ENCODE data around the gene PHETA1.

DNA sequence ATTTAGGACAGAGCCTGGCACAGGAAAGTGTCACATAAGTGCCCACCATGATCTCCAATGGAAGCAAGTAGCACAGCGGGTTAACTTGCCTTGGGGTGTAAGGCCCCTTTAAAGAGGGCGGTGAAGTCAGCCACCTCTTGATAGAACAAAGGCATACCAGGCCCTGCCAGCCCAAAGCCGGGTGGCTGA, 8.2 kb upstream of the MYL2 start:
- PRO-cap = no peak

DNA sequence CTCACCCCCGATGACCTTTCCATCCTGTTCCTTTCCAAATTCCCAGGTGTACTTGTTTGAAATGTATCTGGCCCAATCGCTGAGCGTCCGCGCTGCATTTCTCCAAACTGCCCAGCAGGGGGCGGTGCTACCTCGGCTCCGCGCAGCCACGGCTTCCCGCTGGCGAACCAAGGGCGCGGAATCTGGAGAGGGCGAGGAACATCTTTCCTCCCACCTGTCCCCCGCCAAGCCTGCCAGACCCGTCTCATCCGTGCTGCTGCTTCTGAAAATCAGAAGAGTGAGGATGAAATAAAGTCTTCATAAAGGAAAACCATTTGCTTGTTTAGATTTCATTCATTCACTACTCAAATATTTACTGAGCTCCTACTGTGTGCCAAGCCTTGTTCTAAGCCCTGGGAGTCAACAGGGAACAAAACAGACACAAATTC, 16.8 kb upstream of the MYL2 start:
- PRO-cap = no peak

GRCh38 chr12:110965964-110966604, 45.7 kb upstream of the MYL2 start:
- PRO-cap = no peak

GRCh38 chr12:111033669-111034039, 311 bp upstream of the CUX2 start:
- PRO-cap = no peak

DNA sequence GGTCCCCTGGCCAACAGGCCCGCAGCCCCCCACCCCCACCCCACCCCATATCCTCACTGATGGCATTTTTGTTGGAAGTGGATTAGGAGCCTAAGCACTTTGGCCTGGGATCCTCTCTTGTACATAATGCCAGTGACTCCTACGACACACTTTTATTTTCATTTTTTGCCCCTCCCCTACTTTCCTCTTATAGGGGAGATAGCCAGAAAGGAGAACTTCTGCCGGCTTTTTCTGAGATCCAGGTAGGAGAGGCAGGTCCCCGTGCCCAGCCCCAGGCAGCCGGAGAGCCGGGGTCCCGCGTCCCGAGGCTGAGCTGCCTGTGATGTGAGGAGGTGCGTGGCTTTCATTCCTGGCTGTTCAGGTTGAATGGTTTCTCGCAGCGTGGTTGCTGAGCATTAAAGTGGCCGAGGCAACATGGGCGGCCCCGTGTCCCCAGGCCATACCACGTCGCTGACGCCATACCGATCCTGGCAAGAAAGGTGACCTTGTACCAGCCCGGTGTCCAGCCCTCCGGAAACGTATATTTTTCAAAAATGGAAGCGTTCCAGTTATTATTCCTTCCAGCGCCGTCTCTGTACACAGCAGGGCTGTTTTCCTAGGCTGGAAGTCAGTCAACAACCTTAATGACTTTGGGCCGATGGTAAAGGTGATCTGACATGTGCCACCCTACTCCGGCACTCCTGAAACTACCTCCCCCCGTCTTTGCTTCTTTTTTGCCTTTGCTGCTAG, 3.1 kb downstream of the CUX2 start:
- PRO-cap = no peak

DNA sequence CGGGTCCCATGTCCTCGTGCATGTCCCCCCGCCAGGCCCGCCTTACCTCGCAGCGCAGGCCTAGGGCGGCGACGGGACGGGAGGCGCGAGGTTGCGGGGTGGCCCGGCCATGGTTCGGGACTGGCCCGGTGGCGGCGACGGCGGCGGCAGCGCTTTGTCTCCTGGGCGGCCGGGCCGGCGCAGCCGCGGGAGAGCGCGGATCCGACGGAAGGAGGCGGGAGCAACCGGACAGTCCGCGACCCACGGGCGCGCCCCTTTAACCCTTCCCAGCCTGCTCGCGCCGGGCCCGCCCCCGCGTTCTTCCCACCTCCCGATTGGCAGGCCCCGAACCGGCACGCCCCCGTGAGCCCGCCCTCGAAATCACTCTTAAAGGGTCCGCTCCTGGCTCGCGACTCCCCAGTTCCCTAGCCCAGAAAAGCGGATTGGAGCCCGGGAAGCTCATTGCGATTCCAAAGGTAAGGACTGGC, at the start of gene PHETA1:
TSS of gene PHETA1 (minus strand) at position 230 of the 467 bp plus-strand sequence.
- PRO-cap = no peak

DNA sequence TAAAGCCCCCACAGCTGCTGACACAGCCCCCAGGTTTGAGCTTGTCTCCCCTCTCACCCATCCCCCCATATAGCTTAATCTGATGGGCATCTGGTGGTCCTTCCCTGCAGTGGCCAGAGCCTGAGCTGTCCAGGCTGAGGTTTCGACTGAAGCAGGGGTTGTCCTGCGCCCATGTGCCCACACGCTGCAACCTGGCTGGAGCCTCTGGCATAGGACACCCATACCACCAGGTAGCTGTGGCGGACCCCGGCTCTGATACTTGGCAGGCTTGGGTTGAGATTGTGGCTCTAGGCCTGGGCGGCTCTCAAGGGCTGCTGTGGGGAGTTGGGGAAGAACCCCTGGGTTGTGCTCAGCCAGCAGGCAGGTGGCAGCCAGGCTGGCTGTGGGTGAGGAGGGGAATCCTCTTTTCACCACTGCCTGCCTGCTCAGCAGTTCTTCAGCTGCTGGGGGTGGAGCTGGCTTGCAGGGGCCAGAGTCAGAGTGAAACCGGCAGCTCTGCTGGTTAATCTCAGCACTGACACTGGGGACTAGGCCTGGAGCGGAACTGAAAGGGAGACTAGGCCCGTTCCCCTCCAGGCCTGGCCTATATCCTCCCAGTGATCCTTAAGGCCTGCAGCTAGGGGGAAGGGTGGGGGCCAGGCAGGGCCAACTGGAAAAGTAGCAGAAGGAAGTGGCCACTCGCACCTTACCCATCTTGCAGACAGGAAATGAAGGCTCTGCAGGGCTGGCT, 39.1 kb downstream of the SH2B3 start:
- PRO-cap = no peak

DNA sequence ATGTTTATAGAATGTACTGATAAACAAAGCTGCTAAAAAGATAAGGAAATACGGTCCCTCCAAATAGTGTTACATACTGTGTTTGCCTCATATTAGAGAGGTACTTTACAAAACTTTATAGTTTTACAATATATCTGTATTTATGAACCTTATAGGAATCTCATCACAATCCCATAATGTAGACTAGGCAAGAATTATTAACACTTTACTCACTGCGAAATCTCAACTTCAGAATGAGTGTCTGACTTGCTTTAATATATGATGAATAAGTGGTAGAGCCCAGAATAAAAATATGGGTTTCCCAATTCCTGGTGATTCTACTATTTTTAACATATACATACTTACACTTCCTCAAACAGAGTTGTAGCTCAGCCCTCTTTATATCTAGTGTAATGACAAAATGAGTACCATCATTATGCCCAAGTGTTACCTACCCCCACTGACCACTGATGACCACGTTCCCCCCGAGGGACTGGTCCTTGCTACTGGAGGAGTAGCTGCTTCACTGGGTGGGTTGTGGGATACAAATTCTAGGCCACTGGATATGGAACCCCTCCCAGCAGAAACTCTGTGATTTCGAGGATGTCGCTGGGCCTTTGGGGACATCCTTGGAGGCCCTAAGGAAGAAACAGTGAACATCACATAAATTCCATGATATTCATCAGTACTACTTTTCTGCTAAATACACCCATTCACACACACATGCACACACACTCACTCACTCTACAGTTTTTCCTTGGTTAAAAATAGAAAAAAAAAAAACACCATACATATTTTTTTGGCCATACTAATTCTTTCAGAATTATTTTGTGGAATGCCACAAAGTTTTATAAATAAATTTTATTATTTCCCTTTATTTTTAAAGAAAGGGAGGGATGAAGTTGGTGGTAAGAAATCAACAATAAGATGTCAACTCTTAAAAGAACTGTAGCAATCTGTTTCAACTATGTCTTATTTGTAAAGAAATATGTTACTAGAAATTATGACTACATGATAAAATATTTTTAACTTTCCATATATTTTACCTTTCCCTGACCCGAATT, 85.9 kb downstream of the ATXN2 start:
- PRO-cap = no peak

DNA sequence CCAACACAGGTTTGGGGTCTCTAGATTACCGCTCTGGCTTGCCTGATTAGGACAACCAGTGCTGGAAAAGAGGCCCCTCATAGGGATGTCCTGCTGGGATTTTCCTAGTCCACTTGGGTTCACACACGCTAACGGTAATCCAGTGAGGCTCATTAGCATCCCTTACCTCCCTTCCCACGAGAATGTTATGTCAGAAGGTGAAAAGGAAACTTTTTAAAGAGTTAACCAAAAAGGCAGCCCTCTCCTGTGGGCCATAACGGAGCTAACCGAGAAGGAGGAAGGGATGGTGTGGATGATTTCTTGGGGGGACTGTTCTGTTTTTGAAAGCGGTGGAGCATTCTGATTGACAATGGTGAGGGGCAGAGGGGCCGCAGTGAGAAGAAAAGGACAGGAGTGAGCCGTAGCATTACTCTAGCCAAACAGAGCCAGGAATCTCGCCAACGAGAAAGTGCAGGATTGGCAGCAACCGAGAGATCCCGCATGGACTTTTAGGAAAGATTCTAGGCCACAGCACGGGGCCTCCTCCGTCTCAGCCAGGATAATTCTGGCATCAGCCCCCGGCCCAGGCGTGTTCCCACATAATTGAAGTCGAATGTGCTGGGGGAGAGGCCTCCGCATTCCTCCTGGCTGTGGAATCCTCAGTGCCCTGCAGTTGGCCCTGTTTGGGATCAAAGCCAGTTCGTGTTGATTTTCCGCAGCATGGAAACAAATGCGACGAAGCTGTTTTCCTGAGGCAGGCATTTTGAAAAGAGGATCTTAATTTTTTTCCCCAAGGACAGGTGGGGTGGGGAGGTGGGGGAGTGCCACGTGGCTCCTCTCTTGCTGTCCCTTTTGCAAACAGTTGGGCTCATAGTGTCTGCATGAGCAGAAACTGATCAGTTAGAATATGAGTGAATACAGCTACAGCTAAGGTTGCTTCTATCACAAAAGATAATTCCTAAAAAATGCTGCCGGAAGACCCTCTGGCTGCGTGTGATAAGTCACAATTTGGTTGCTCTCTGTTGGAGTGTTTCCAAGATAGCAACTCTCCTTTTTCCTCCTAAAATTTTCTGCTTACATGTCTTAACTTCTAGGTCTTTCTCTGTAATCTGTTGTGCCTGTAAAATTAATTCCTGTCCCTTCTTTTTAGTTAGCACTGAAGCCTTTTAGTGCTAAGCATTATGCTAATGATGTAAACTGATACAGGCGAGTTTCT, 37.1 kb upstream of the ATXN2 start:
- PRO-cap = no peak

DNA sequence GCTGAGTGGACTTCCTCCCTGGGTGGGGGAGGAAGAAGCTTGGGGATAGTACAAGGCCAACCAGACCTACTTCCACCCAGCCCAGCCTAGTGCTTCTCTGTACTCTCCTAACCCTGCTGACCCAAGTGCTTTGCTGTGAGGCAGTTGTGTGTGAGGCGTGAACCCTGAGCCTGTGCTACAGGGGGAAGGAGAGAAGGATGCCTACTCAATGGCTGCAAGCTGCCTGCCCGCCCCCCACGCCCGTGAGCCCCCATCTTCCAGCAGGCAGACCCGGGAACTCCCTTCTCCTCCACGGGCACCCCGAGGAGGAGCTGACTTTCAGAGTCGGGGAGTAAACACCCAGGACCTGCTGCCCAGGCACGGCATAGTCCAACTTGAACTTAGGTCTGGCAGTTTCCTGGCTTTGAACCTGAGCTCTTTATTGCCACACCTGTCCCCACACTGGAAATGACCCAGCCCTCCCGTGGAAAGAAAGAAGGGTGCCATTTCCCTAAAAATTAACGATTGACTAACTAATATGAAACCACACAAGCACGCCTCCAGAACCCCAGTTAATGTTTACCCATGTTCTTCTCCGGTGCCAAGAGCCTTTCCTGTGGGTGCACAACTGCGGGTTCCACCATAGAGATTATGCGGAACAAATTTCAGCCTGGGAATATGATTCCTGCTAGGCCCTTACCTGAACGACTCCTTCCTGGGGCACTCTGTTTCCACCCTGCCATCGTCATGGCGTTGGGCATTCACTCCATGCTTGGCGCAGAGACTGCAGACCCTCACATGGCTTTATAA, 10.8 kb downstream of the ALDH2 start:
- PRO-cap = no peak

GRCh38 chr12:111840637-111841782, 1.0 kb upstream of the MAPKAPK5 start:
- PRO-cap = no peak

- PRO-cap = no peak
Measured at GRCh38 chr12:112149446-112150062, 24.2 kb downstream of the TRAFD1 start.

DNA sequence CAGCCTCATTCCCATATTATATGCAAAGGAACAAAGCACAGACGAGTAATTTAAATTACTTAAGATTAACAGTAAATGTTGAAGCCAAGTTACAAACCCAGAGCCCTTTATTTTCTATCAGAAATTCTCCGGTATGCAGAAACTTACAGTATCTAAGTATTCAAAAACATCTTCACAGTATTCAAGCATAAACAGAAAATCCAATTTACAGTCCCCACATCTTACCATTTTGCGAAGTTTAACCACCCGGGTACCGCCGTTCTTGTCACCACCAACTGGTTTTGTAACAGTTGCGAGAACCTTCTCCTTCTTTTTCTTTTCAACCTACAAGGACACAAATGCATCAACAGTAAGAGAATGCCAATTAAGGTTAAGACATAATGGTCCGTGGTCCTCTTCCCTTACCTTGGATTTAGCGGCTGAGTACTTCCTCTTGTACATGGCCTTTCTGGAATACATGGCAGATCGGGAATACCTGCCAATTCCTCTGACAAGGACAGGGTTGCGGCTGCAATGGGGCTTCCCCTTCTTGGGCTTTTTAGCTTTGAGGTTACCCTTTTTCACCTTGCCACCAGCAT, 1.3 kb downstream of the RPL6 start:
- PRO-cap = no peak

DNA sequence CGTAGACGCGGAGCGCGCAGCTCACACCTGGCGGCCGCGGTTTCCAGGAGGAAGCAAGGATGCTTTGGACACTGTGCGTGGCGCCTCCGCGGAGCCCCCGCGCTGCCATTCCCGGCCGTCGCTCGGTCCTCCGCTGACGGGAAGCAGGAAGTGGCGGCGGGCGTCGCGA, 162 bp upstream of the PTPN11 start:
- PRO-cap = bidirectional peak, plus-strand start outside the sequence, minus-strand start at position 135 of the sequence

DNA sequence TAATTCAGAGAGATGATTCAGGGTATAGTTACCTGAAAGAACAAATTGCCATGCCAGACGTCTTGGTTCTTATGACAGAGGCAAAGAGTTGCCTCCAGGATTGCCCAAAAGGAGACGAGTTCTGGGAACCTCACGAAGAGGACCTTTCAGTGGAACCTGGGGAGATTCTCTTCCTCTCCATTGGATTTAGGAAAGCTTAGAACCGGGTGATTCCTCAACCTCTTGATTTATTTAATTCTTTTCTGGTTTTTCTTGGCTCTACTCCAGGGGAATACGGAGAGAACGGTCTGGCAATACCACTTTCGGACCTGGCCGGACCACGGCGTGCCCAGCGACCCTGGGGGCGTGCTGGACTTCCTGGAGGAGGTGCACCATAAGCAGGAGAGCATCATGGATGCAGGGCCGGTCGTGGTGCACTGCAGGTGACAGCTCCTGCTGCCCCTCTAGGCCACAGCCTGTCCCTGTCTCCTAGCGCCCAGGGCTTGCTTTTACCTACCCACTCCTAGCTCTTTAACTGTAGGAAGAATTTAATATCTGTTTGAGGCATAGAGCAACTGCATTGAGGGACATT, 67.5 kb downstream of the PTPN11 start:
- PRO-cap = no peak

DNA sequence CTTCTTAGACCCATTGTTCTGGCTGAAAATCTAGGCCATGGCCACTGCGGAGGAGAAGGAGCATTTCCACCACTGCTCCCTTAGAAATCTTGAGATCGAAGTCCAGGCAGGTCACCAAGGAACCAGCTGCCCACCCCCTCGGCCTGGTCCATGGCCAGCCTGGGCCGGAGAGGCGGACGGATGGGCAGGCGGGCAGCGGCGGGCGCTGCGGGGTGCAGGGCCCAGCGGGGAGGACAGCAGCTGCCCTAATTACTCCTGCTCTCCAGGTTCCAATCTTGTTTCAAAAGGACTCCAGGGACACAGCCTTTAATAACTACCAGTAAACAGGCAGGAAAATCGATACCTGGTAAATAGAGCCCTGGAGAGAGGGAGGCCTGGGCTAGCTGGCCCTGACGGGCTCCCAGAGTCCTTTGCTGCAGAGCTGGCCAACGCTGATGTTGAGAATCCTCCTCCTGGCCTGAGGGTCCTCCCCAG, 15.1 kb downstream of the DTX1 start:
- PRO-cap = no peak

DNA sequence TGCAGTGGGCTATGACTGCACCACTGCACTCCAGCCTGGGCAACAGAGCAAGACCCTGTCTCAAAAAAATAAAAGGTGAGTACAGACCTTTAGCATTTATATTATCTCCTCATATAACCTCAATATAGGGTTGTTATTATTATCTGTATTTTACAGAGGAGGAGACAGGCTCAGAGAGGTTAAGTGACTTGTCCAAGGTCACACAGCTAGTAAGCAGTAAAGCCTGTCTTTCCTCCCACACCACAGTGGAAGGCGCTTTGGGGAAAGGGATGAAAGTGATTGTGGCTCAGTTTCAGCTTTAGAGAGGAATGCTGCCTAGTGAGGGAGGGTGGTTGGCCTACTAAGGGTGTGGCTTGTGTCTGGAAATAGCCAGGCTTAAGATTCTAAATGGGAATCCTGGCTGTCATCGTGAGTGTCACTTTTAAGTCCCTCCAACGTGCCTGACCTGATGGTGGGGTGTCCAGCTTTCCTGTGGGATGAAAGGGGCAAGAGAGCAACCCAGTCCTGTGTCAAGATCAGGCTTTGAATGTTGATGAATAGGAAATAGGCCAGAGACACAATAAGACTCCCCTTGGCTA, 7.4 kb downstream of the TPCN1 start:
- PRO-cap = no peak

- PRO-cap = no peak
Measured at GRCh38 chr12:113297807-113298549, 36.9 kb downstream of the SLC8B1 start.

- PRO-cap = no peak
Measured at GRCh38 chr12:113397104-113397529, 6.6 kb downstream of the SDS start.

DNA sequence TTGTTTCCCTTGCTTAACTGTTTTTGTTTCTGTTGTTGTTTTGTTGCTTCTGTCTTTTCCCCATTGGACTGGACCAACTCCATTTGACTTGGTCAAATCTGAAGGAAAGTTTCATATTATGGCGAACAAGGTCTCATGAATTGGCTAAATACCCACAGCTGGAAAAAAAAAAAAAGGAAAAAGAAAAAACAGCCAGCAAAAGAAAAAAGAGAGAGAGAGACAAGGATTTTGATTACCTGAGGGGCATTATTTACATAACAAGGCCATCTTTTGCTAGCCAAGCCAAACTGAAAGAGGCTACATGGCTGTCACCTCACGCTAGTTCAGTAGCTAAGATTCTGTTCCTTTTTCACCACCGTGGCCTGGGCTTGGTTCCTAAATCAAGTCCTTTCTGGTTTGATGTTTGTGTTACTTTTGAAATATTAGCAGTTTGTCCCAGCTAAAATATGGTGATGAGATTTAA, 1.9 kb upstream of the SDS start:
- PRO-cap = no peak